Epithelial cell of prostate (primary cell): Measurements from ENCODE around the genes APOBEC3B and ATF4.

DNA sequence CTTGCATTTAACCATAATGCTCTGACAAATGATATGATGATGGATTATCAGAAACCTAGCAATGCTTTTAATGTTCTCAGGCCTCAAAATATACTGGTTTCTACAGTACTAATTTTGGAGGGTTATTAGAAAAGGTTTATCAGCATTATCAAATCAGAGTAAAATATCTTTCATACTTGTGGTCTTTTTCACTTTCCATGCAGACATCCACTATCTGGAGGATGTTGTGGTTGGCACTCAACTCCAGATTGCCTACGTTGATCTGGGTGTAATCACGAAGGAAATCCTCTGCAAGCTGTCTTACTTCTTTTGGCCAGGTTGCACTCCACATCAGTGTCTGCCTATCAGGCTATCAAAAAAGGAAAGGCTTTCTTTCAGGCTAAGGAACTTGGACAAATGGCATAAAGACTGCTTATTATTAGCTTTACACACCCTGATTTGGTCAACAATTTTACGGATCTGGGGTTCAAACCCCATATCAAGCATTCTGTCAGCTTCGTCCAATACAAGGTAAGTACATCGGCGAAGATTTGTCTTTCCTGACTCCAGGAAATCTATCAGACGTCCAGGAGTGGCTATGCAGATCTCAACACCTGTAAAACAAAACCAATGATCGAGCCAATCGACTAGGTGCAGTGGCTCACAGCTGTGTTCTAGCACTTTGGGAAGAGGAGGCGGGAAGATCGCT, 11.5 kb downstream of the DDX17 start:
- RRBS = no CpG with 5 or more reads among the region's 11 CpGs

DNA sequence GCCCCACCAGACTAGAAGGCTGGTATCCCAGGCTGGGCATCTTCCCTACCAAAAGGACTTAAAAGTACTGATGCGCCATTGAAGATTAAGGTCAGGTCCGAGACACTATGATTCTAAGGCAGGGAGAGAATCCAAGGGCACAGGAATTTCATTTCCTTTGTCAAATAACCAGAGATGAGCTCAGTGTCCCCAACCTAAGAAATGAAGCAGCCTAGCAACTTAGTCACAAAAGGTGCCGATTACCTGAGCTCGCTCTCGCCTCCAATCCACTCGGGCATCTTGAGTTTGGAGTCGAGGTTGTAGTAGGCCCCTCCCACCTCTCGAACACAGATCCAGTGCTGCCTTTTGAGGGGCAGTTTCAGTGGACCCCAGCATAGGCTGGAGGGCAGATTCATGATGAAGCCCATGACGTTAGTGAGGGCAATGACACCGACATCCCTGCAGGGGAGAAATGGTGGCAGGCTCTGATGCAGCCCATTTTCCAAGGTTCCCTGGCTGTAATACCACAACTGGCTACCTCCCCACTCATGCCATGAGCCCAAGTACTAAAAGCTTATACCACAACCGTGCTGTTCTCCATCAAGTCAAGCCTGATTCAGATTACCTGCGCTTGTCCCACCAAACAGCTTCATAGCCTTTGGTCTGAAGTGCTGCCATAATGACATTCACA, 7.1 kb downstream of the TOMM22 start:
- RRBS = no CpG with 5 or more reads among the region's 12 CpGs

DNA sequence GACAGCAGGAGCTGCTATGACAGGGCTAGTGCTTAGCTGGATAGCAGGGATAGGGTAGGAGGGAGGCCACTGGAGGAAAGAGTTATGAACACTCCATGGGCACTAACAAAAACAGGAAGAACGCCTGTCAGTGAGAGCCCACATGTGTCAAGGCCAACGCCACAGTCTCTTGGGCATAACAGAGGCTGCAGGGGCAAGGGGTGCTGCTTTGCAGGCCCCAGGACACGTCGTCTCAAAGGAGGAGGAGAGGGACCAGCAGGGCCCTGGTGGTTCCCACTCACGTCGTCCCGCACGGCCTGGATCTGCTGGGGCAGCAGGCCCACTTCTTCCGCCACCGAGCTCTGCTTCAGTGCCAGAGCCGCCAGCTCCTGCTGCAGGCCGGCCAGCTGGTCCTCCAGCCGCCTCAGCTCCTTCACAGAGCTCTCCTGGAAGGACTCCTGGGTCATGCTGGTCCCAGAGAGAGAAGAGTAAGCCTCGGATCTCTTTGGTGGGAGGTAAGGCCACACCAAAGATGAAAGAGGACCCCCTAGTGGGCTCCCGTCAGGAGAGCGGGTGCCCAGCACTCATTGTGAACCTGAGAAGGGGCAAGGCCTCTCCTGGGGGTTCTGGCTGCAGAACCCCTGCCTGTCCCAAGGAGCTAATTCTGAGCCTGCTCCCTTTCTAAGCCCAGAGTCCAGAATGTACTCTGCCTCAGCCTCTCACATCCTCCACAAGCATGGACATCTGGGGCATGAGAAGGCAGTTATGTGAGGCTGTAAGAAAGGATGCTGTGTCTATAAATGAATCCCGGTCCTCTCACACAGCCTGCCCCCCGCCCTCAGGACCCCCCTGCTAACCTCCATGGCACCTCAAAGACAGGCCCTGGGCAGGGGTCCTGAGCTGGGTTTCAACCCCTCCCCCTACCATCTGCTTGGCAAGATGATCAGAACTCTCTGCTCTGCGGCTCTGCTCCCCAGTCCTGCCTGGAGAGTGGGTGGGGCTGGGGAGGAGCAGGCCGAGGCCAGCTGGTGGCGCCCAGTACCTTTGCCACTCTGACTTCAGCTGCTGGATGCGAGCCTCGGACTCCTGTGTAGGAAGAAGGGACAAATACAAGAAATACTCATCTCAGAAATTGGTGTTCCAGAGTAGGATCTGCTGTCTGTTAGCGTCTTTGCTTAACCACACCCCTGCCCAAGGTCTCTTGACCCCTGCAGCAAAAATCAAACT, 15.4 kb downstream of the SUN2 start:
- RRBS = no CpG with 5 or more reads among the region's 24 CpGs

- RRBS = no CpG with 5 or more reads among the region's 5 CpGs
These were observed 2.3 kb upstream of the SUN2 start for GRCh38 chr22:38758098-38758581.

DNA sequence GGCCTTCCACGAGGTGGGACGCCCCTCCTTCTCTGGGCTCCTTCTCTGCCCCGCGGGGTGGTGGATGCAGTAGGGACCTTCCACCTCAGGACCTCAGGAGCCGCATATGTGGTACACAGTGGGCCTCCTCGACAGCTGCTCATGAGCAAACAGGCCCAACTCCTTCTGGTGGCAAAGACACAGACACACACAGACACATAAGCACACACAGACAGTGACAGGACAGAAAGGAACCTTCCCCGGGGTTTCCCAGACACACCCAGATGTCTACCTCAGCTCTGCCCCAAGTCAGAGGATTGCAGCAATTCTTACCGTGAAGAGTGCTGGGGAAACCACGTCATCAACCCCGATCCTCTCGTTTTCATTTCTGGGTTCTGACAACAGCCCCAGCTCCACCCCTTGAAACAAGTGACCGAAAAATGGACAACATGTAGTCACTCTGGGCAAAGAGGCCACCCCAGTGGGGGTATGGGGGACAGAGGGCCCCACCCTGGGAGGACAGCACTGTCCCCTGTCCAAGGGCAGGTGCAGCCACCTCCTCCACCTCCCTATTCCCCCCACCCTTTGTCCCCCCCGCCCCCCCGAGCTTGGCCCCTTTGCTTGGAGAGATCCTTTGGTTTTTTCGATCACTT, 3.4 kb upstream of the APOBEC3A start:
- RRBS = no CpG with 5 or more reads among the region's 15 CpGs

DNA sequence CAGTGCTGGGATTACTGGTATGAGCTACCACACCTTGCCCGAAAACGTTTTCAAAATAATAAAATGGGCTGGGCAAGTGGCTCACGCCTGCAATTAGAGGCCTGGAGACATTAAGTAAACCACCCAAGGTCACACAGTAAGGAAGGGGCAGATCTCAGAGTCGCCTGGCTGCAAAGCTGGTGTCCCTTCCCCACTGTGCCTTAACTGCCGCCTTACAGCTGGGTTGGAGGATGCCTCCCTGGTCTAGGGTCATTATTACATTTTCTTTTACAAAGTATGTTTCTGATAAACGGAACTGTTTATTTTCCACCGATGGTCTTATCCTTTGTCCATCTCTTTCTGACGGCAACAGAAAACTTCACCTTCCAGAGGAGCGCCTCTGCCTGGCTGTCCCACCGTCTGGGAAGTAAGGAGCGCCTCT, 1.4 kb upstream of the APOBEC3B start:
- RRBS = no CpG with 5 or more reads among the region's 11 CpGs

DNA sequence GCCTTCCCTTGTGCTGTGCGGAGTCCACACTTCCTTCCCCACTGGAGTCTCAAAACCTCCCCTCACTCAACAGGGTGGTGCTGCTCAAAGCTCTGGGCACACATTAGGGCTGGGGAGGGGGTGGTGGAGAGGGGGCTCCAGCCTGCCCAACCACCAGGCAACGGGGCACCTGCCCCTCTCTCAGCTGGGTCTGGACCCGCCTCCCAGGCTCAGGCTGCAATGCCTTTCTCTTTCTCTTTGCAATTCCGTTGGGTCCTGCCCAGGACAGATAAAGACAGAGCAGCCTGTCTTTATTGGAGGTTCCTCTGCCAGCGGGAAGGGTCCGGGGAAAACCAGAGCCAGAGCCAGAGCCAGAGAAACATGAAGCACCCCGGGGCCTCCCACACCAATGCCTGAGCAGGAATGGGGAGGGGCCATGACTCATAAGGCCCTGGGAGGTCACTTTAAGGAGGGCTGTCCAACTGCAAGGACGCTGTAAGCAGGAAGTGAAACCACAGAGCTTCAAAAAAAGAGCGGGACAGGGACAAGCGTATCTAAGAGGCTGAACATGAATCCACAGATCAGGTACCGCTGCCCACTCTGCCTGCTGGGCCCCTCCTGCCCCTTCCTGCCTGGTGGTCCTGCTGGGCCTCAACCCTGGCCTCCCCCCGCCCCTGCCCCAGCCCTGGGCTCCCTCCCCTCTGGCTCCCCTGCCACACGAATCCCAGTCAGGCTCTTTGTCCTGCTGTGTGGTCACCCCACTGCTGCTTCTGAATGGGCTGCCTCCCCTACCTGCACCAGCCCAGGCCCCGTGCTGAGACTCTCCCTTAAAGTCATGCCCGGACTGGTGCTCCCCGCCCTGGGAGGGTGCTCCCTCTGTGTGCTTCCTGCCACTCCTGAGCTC, at the start of gene APOBEC3B:
Gene APOBEC3B (plus strand): TSS at position 441 of the 883 bp plus-strand sequence.
- RRBS = no CpG with 5 or more reads among the region's 16 CpGs

DNA sequence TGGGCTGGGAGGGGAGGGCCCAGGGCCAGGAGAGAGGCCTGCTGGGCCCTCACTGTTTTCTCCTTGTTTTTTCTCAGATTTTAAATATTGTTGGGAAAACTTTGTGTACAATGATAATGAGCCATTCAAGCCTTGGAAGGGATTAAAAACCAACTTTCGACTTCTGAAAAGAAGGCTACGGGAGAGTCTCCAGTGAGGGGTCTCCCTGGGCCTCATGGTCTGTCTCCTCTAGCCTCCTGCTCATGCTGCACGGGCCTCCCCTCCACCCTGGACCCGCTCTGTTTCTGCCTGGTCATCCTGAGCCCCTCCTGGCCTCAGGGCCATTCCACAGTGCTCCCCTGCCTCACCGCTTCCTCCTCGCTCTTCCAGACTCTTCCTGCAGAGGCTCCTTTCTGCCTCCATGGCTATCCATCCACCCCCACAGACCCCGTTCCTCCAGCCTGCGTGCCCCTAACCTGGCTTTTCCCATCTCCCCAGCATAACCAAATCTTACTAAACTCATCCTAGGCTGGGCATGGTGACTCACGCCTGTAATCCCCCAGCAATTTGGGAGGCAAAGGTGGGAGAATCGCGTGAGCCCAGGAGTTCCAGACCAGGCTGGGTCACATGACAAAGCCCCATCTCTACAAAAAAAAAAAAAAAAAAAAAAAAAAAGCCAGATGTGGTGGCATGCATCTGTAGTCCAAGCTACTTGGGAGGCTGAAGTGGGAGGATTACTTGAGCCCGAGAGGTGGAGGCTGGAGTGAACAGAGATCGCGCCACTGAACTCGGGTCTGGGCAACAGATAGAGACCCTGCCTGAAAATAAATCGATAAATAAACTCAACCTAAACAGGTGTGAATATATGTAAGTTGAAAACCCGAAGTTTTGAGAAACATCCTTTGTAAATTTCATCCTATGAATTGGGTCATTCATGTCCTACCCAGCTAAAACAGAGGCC, 2.5 kb upstream of the APOBEC3D start:
- RRBS = no CpG with 5 or more reads among the region's 17 CpGs

GRCh38 chr22:39131182-39131866, 21.2 kb downstream of the CBX7 start:
- RRBS = no CpG with 5 or more reads among the region's 13 CpGs

GRCh38 chr22:39143938-39144422, 8.5 kb downstream of the CBX7 start:
- RRBS = no CpG with 5 or more reads among the region's 14 CpGs

DNA sequence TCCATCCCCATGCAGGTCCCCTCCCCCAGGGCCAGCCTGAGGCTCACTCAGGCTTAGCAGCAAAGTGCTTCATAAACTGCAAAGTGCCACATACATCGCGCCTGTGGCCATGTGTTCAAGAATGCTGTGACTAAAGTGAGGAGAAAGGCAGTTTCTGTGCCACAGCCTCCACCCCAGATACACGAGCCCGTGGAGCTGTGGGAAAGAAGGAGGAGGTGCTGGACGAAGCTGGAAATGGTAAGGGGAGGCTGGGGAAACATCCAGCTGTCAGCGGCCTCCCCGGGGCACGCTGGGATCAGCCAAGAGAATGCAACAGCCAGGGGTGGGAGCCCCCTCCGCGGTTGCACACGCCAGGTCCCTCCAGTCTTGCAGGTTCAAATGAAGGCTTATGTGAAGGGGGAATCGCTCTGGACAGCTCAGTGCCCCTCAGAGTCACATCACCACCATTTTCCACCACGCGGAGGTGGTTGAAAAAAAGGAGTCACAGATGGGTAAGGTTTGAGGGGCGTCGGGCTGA, 3.3 kb downstream of the PDGFB start:
- RRBS = no CpG with 5 or more reads among the region's 16 CpGs

GRCh38 chr22:39304254-39304710, 15.1 kb downstream of the RPL3 start:
- RRBS = no CpG with 5 or more reads among the region's 11 CpGs

- RRBS = no CpG with 5 or more reads among the region's 1 CpG
These were observed 1.0 kb upstream of the SYNGR1 start for GRCh38 chr22:39348834-39349101.

GRCh38 chr22:39361032-39361683, 11.4 kb downstream of the SYNGR1 start:
- RRBS = no CpG with 5 or more reads among the region's 9 CpGs

GRCh38 chr22:39388600-39389035, 11.0 kb upstream of the TAB1 start:
- RRBS = no CpG with 5 or more reads among the region's 31 CpGs

- RRBS = no CpG with 5 or more reads among the region's 13 CpGs
These were observed 10.6 kb upstream of the MGAT3 start for GRCh38 chr22:39446227-39446677.

DNA sequence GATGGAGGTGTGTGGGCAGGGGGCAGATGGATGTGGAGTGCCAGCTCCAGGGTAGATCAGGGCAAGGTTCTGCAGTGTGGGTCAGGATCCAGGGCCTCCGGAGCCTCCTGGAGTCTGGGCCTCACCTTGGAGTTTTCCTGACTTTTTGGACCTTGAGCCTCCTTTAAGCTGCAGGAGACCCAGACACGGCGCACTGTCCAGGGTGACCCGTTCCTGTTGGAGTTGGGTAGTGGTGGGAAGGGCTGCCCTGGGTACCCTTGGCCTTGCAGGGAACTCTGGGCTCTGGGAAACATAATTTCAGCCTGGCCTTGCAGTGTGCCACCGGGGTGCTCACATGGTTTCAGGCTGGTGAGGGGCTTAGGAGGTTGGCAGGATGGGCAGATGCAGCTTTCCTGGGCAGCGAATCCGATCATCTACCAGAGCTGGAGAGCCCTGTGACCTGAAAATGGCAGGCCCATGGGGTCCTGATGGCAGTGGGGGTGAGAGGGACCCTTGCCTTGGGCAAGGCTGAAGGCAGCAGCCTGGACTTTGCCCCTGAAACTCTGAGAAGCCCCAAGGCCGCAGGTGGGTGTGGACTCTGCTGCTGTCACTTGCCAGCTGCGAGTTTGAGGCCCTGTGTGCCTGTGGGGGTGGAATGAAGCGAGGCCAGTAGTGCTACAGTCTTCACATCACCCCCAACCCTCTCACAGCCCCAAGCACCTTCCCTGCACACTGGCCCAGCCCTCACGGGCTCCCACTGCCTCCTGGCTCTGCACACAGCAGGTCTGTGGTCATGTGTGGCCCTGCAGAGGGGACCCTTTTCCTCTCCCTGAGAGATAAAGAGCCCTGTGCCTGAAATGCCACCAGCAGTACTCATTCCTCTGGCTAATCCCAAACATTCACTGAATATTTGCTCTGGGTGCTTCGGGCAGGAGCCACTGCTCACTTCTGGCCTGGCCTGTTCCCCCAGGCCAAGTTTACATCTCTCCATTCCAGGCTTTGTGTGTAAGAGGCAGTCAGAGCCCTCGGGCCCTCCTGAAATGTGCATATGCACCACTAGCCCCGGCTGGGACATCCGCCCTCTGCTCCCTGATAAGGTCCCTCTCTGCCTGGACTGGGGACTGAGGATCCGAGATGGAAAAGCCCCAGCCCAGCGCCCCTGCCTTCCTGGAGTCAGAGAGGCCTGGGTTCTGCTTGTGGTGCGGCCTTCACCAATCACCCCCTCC, 17.4 kb downstream of the MGAT3 start:
- RRBS = no CpG with 5 or more reads among the region's 18 CpGs

GRCh38 chr22:39519327-39520366, 715 bp upstream of the ATF4 start:
- RRBS = under 1% methylated on average over 22 of the region's 79 CpGs

GRCh38 chr22:39520367-39520935, at the start of gene ATF4:
Gene ATF4 (plus strand): TSS chr22:39520562.
- RRBS = under 1% methylated on average over 15 of the region's 53 CpGs

- RRBS = no CpG with 5 or more reads among the region's 10 CpGs
These were observed 4.9 kb downstream of the RPS19BP1 start for GRCh38 chr22:39527480-39528214.